M059J (cell line): ENCODE results near the gene DDX59.

GRCh38 chr1:199041735-199042074 is 402.9 kb downstream of the PTPRC start:
- RAMPAGE, long total RNA = no peak

GRCh38 chr1:199931982-199932434 is 95.5 kb upstream of the NR5A2 start:
- RAMPAGE, long total RNA = no peak

DNA sequence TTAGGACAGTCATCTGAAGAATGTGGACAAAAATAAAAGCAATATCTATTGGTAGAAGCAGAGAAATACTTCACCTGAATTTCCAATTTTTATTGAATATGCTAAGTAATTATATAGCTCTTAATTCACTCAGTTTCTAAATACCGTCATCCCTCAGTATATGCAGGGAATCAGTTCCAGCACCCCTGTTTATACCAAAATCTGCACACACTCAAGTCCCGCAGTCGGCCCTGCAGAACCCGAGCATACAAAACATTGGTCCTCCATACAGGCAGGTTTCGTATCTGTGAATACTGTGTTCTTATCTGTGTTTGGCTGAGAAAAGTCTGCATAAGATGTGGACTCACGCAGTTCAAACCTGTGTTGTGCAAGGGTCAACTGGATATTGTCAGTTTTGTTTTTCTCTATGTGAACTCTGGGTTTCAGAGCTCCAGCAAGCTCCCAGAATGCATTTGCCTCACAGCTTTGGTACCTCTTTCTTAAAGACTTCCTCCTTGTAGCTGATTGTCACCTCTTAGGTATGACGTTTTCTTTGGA is 100.5 kb downstream of the NR5A2 start:
- RAMPAGE, long total RNA = no peak

- RAMPAGE, long total RNA = no peak
Measured at GRCh38 chr1:200152786-200153760, 125.6 kb downstream of the NR5A2 start.

DNA sequence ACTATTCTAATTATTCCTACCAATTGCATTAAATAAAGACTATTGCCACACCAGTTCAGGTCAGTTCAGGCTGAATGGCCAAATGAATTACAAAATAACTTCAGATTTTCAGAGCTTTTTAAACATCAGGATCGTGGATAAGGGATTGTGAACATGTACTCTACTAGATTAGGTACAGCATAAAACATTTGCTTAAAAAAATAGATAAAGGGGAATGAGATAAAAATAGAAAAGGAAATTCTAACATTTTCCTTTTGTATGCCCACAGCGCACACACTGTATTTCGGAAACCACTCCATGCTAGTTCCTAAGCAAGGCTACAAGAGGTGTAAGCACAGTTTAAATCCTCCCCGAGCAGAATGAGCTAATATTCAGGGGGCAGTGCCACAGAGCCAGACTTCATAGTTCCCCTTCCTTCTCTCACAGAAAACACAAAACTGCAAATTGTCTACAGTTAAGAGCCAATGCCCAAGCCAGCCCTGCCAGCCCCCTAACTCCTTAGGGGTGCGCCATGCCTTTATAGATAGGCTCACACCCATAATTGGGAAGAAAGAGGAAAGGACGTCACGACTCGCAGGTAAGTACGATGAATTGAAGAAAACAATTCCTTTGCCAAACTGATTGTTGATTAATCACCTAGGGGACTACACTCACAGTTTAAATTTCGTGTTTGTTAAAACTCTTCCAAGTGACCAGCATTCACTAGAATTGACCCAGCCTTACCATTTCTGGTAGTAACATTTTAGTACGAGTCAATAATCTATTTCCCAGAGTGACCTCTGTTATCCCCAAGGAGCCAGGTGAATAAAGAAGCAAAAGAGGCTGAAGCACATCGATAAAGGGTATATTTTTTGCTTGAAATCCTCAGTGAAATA is 159.3 kb downstream of the ZNF281 start:
- RAMPAGE, long total RNA = no peak

DNA sequence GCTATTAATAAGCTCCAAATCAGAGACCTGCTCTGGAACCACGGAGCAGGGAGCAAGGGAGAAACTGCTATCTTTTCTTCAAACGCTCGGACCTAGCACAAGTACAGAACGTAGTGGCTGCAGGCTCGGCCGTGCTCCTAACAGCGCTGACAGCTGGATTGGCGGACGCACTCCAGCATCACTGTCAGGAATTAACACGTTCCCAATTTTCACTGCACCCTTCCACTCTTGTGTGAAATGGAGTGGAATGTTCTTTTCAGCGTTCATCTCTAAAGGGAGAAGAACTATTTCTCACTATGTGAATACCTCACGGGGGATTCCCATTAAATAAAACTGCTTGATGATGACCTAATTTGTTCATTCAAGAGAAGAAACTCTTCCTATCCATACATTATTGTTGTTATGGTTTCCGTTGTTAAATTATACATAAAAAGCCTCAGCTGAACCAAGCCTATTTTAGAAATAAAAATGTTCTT is 106.9 kb downstream of the ZNF281 start:
- RAMPAGE, long total RNA = no peak

GRCh38 chr1:200483426-200484011 is 73.7 kb upstream of the ZNF281 start:
- RAMPAGE, long total RNA = no peak

GRCh38 chr1:200669164-200670039 is at the start of gene DDX59:
DDX59 (minus strand) TSS chr1:200669907.
- RAMPAGE, long total RNA = no peak

DNA sequence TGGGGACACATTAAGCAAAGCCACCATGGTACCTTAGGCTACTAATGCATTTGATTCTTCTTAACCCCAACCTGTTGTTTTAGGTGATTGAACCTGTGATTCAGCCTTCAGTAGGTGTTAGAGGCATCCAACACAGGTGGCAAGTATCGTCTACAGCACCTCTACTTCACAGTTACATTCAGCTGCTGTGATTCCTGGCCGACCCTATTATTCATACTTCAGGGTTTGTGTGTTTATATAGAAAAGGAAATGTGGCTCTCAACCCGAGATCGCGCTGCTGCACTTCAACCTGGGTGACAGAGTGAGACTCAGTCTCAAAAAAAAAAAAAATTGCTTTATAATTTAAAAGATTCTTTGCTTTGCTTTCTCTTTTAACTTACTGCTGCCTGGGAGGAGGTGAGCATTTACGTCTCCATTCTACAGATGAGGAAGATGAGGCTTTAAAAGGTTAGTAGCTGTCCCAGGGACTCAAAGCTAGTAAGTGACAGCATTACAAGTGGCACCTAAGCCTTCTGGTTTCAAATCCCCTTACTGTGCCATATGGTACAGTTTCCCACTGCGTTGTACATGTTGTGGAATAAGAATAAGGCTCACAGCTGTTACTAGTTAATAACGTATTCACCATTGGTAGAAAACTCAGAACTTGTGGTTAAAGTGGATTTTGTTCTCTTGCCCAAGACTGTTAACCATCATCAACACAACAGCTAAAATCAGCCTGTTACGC is 9.9 kb upstream of the GPR25 start:
- RAMPAGE, long total RNA = no peak

DNA sequence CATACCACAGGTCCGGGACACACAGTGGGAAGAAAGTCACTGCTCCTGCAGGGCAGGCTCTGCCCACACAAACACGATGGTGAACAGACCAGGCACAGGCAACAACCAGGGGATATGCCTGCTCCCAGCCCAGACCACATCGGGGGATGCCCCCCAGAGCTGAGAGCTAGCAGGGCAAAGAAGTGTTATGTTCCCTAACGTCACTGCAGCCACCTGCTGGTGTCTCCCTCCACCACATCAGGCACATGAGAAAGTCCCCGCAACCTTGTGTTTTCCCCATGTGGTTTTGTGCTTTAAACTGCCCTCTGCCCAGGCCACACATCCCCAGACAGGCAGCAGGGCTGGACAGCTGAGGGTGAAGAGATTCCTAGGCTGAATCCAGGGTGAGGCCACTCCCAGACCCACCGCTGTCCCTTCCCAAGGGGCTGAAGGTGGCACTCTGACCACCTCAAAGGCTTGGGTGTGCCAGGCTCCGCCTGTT is 53.5 kb downstream of the KIF21B start:
- RAMPAGE, long total RNA = no peak

- RAMPAGE, long total RNA = no peak
Measured at GRCh38 chr1:200991727-200992013, 31.8 kb downstream of the KIF21B start.

GRCh38 chr1:201170365-201171071 is 16.2 kb upstream of the TMEM9 start:
- RAMPAGE, long total RNA = no peak

GRCh38 chr1:201177052-201177547 is 13.5 kb upstream of the IGFN1 start:
- RAMPAGE, long total RNA = no peak

- RAMPAGE, long total RNA = no peak
Measured at GRCh38 chr1:201266526-201267160, 16.7 kb upstream of the PKP1 start.

DNA sequence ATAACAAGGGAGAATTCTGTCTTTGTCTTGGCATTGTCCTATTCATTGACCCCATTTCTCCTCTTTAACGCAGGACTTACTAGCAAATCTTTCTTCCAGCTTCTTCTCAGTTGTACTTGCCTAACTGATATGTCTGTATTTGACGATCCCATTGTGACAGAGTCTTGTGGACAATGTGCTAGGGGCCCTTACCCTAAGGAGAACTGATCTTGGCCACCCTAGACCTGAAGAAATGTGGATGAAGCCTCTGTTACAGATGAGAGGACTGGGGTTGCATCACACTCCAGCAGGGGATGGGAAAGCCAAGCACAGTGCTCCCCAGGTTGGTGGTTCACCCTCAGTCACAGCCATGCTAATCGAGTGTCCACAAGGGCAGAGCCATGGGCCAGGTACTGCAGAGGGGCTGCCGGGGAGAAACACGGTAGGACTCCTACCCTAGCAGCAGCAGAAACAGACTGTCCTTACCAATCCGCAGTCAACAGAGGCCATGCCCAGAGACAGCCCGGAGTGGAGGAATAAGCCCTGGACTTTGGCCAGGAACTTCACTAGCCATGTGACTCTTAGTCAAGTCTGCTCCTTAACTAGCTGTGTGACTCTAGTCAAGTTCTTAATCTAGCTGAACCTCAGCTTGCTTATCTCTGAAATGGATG is 15.5 kb downstream of the PKP1 start:
- RAMPAGE, long total RNA = no peak

DNA sequence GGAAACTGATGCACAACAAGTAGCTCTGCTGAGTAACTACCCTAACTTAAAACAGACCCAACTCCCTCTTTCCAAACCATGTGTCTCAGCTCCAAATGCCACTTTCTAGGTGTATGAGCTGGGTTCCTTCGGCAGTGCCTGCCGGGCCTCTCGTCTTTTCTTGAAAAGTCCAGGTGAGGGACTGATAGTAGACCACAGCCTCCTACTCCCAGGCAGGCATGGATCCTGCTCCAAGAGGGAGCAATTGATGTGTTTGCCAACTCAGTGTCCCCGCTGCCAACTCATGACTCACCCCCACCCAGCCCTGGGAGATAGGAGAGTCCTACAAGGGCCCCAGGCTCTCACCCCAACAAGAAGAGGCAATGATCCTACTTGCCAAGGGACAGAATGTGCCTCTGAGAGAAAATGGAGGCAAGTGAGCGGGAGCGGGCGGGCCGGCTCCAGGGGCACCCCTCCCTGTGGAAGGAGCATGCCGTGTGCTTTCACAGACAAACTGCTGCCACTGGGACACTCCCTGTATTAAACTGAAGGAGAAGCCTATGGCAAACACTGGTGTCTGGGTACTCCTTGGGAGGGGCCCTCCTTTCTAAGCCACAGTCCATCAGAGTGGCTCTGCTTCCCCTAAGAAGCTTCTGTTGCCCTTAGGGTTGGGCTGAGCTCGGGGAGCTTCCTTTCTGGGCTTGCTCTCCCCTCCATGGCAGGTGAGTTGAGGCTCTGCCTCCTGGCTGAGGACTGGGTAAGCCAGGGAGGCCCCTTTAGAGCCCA is 16.6 kb downstream of the PKP1 start:
- RAMPAGE, long total RNA = no peak

- RAMPAGE, long total RNA = no peak
Measured at GRCh38 chr1:201325966-201326370, 42.7 kb downstream of the PKP1 start.

DNA sequence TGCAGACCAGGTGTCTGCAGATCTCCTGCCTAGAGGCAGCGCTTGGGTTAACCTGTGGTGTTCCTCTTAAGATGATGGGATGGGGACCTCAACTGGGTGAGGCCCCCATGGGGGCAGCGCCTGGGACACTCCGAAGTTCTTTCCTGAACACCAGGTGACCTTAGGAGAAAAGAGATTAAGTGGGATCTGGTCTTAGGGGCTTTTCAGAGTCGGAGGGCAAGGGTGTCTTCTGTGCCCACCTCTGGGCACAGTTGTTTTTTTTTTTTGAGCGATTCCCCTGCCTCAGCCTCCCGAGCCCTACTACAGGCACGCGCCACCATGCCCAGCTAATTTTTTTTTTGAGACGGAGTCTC is 21.2 kb downstream of the TNNT2 start:
- RAMPAGE, long total RNA = no peak

- RAMPAGE, long total RNA = no peak
Measured at GRCh38 chr1:201396679-201397616, 2.2 kb downstream of the LAD1 start.

DNA sequence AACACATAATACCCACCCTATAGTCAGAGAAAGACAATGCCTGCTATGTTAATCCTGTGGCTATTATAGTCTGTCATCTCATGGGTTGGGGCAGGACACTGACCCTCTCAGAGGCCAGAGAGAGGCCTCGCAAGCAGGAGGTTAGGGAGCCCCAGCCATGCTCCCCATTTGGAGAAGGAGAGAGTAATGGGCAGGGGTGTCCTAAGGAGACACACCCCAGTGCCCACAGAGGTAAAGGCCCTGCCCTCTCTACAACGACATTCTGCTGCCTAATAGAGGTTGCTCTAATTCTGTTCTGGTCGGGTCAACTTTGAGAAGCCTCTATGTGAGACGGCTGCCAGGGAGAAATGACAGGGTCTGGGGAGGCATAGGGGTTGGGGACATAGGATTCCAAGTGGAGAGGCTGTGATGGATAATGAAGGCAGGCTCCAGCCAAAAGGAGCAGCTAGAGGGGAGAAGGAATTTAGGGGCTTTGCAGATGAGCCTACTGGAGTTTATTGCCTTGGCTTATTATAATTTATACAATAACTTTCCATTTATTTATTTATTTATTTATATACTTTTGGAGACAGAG is 1.2 kb upstream of the TNNI1 start:
- RAMPAGE, long total RNA = no peak